Bronchus fibroblast of lung (primary cell): ENCODE data around the gene C15orf48.

GRCh38 chr15:43878406-43878978 lies 51.7 kb downstream of the WDR76 start:
- RAMPAGE, long total RNA, result no peak

- RAMPAGE, long total RNA, result no peak
Observed at GRCh38 chr15:43893749-43894427, 67.1 kb downstream of the WDR76 start.

GRCh38 chr15:43998542-43999185 lies 171.9 kb downstream of the WDR76 start:
- RAMPAGE, long total RNA, result no peak

- RAMPAGE, long total RNA, result no peak
Observed at GRCh38 chr15:44426678-44426953, 813 bp upstream of the CTDSPL2 start.

DNA sequence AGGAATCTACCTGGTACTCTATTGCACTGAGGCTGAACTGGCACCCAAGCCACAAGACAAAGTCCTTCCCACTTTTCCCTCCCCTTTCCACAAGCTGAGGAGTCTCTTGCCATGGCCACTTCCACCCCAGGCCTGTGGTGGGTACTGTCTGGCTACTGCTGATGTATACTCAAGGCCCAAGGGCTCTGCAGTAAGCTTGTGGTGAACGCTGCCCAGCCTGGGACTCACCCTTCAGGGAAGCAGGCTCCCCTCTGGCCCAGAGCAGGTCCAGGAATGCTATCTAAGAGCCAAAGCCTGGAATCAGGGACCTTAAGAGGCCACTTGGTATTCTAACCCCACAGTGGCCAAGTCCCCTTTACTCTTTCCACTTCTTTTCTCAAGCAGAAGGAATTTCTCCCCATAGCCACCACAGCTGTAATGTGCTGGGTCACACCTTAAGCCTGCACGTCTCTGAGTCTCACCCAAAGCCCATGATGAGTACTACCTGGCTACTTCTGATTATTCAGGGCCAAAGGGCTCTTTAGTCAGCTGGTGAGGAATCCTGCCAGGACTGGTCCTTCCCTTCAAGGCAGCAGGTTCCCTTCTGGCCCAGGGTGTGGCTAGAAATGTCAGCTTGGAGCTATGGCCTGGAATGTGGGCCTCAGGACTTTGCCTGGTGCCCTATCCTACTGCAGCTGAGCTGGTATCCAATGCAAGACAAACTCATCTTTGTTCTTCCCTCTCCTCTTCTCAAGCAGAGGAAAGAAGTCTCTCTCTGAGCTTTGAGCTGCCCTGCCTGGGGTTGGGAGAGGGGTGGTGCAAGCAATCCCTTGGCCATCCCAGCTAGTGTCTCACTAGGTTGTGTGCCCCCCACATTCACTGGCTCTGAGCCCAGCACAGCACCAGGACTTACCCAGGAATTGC lies 4.0 kb downstream of the PATL2 start:
- RAMPAGE, long total RNA, result no peak

DNA sequence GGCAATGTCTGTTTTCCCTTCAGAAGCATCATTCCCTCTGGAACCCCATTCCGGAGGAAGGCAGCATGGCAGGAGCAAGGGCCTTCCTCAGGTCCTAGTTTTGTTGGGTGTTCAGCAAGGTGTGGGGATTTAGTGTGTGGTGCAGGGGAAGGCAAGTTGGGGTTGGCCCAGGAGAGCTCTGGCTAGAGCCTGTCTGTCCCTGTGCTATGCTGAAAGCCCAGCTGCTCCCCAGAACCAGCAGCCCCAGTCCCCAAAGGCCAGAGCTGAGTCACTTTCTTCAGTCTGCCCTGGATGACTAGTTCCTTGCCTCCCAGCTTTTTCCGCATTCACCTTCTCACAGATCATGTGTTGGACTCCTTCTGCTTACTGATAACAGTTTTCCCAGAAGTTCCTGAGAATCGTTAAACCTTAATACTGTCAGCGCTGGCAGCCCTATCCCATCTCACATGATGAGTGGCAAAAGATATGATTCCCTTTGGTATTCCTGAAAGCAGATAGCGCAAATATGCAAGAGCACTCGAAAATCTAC lies 84.1 kb downstream of the TRIM69 start:
- RAMPAGE, long total RNA, result no peak

DNA sequence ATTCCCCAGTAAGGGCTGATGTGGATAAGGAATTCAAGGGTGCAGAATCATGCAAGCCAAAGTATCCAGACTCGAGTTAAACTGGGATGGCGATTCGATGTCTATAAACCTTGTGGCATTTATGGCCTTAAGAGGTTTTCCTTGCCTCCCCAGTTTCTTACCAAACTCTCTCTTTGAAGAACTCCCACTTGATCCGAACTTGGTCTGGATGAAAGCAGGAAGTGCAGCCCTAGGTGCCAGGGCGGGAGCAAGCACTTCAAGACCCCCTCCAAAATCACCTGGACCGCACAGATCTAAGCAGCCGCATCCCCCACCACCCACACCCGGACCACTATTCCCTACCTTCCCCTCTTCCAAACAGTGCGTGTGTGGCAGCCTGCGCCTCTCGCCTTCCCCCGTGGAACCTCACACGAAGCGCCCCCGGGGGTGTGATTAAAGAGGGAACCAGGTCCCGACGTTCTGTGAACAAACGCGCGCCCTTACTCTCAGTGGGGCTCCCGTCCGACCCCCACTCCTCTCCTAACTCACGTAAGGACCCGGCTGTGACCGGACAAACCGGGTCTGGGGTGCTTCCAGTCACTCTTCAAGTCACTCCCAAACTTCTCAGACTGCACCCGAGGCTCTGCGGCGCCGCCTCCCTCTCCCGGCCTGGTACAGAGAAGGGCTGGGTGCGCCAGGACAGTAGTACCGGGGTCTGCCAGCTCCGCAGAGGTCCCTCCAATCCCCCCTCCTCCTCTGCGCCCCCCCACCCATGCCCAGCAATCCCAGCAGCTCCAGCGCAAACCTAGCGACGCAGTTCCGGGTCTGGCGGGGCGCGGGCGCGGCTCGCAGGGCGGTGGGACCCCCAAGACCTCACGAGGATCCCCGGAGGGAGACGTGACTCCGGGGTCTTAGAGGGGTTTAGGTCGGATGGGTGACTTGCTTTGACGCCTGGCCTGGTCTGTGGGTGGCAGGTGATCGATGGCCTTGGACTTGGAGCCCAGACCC lies 710 bp downstream of the DUOXA1 start:
- RAMPAGE, long total RNA, result no peak

GRCh38 chr15:45181094-45181447 lies 6.7 kb downstream of the SHF start:
- RAMPAGE, long total RNA, result no peak

DNA sequence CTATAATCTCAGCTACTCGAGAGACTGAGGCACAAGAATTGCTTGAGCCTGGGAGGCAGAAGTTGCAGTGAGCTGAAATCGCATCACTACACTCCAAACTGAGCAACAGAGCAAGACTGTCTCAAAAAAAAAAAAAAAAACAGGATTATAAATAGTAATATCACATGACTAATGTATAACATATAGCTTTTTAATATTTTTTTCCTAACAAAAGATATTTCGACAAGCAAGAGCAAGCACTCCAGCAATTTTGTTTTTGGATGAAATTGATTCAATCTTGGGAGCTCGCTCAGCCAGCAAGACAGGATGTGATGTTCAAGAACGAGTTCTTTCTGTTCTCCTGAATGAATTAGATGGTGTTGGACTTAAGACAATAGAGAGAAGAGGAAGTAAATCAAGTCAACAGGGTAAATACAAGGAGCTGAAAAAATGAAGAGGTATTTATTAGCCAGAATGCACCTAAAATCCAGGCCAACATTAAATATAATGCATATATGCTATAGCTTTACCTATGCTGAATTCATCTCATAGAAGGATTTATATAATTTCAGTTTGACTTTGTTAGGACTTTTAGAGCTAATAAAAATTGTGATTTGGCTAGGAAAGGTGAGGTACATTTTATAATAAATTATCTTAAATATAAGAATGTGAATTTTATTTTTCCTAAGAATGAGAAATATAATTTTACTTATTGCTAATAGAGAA lies 13.4 kb downstream of the SPATA5L1 start:
- RAMPAGE, long total RNA, result no peak

- RAMPAGE, long total RNA, result no peak
Observed at GRCh38 chr15:45430179-45430945, at the start of gene C15orf48. TSS of gene C15orf48 (plus strand) at chr15:45430610.

- RAMPAGE, long total RNA, result no peak
Observed at GRCh38 chr15:45441549-45442154, 11.2 kb downstream of the C15orf48 start.

DNA sequence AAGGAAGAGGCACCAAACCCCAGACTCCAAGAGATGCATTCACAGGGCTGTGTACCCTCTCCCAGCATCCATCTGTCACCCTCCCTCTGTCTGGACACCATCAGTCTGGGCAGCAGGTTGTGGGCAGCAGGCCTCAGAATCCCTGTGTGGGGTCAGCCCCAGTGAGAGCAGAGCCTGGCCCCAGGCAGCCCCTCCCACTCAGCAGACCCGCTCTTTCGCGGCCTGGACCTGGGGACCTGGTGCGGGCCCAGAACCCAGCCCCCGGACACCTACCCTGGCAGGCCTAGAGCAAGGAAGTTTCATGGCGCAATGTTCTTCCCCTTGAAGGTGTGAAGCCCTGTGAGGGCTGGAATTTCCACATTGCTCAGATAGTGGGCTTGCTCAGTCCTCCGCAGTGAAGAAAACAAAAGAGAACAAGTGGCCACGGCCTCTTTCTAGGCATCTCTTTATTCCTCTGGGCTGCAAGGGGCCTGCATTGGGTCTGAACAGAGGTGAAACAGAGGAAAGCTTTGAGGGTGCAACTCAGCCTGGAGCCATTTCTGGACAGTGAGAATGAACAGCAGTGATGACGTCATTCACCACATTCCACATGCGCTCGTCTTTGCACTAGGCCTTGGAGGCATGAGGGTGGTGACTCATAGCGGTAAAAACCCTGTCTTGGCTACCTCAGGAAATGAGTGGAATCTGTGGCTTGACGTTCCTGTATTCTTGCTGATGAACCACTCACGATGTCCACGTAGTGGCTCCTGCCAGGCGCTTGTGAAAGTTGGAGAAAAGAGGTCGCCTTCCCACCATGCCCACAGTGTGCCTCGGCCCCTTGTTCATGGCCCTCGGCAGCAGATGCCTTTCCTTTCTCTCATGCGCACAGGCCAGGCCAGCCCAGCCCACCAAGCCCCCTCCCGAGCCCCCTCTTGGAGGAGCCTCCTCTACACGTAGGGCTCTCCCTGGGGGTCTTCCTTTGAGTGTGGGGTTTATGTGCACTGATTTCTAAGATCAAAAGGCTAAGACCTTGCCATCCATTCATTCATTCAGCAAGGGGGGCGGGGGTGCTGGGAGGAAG lies 26.1 kb downstream of the C15orf48 start:
- RAMPAGE, long total RNA, result no peak

DNA sequence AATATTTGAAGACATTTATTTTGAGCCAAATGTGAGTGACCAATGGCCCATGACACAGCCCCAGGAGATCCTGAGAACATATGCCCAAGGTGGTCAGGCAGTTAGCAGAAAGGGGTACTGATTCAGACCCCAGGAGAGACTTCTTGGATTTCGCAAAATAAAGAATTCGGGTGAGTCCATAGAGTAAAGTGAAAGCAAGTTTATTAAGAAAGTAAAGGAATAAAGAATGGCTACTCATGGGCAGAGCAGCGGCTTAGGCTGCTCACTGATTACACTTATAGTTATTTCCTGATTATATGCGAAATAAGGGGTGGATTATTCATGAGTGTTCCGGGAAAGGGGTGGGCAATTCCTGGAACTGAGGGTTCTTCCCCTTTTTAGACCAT lies 3.6 kb upstream of the BLOC1S6 start:
- RAMPAGE, long total RNA, result no peak

DNA sequence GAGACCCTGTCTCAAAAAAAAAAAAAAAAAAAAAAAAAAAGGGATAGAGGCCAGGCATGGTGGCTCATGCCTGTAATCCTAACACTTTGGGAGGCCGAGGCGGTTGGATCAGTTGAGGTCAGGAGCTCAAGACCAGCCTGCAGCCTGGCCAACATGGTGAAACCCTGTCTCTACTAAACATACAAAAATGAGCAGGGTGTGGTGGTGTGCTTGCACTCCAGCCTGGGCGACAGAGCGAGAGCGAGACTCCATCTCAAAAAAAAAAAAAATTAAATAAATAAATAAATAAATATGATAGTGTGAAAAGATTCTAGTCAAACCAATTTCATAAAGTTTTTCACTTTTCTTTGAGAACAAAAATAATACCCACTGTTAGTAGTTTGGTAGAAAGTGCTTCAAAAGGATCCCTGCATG lies 23.0 kb downstream of the BLOC1S6 start:
- RAMPAGE, long total RNA, result no peak

GRCh38 chr15:45635699-45636238 lies 940 bp downstream of the SQOR start:
- RAMPAGE, long total RNA, result no peak

DNA sequence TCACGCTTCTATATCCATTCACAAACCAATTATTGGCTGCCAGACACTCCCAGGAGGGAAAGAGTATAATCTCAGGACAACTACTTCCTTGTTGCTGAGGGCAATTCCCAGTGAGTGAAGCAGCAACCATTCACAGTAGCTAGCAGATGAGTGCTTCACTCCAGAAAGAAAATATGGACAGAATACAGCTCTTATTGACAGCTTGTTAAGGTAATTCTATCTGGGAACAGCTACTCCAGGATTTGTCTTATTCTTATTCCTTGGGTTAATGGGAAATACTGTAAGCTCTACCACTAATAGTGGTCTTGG lies 891.6 kb downstream of the SQOR start:
- RAMPAGE, long total RNA, result no peak

DNA sequence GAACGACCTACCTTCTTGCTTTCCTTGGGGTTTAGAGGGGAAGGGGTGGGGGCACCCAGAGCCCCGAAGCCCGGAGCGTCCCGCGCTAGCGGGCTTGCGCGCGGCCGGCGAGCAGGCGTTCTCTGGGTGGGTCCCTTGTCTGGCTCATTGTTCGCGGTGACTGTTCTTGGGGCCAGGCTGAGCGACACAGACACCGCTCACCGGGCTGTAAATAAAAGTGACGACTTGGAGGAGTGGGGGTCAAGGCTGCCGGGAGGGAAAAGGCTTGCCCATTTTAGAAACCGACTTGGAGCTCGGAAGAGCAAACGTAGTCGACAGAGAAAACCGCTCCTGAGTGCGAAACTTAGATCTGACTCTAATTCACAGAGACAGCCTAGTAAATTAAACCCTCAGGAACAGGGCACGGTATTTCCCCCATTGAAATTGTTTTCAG lies 532.3 kb upstream of the SEMA6D start:
- RAMPAGE, long total RNA, result no peak

DNA sequence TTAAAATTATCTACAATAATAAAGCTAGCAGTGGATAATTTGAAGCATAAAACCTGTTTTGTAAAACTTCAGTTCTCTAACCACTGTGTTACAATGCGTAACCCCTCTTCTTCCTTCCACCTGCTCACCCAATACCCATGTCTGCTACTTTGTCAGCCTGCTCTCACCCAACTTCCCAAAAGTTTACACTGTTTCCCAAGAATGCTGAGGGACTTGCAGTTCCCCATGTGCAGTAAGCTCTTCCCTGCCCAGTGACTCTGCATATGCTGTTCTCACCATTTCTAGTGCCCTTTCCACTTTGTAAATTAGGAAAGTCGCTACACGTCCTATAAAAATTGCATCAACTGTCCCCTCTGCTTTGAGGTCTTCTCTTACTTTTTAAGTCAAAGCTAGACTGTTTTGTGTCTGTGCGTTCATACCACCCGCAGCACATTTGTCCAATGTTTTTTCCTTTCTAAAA lies 315.8 kb upstream of the SEMA6D start:
- RAMPAGE, long total RNA, result no peak

GRCh38 chr15:47812466-47813012 lies 95.2 kb downstream of the SEMA6D start:
- RAMPAGE, long total RNA, result no peak

DNA sequence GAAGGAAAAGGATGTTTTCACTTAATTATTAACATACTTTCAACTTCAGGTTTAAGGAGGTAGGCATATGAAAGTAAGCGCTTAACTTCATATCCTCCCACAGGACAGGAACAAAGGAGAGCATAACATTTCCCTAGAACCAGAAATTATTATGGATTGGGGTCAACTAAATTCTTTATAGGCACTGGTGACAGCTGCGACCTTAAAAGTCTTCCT lies 1.1 kb downstream of the MYEF2 start:
- RAMPAGE, long total RNA, result no peak